Hair follicle dermal papilla cell (primary cell): ENCODE results near the genes PSMD14 and TBR1.

DNA sequence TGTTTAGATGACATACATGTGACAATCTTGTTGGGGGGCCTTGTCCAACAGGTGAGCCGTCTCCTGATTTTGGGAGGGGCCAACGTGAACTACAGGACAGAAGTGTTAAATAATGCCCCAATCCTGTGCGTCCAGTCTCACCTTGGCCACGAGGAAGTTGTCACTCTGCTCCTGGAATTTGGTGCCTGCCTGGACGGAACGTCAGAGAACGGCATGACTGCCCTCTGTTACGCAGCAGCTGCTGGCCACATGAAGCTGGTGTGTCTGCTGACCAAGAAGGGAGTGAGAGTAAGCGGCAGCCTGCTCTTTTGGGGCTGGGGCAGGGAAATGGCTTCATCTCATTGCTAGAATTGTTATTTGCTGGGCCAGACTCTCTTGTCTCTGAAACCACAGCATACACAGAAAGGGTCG, 92.3 kb downstream of the WDSUB1 start:
- CAGE, long polyA plus RNA = no peak

- CAGE, long polyA plus RNA = no peak
Measured at GRCh38 chr2:159225207-159225760, 61.2 kb downstream of the WDSUB1 start.

- CAGE, long polyA plus RNA = no peak
Measured at GRCh38 chr2:159635363-159635884, 19.1 kb upstream of the BAZ2B start.

GRCh38 chr2:159753814-159754304, 41.6 kb downstream of the MARCHF7 start:
- CAGE, long polyA plus RNA = no peak

- CAGE, long polyA plus RNA = no peak
Measured at GRCh38 chr2:159755058-159755633, 42.8 kb downstream of the MARCHF7 start.

GRCh38 chr2:159903454-159904046, 1.0 kb downstream of the LY75 start:
- CAGE, long polyA plus RNA = no peak

DNA sequence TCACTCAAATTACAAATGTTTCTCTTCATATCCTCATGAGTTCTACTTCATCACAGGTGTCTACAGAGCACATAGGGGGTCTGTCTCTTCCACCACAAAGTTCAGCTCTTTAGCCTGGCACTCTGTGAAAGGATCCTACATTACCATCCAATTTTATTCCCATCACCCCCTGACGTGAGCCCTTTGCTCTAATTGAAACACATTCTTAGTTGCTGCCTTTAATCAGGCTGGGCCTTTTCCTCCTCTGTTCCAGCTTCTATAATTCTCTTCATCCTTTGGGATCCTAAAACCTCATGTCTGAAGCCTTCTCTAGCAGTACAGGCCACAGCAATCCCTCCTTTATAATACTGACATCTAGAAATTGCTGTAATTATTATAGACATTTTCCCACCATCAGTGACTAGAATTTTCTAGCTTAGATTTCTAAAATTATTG, 39.4 kb upstream of the LY75 start:
- CAGE, long polyA plus RNA = no peak

DNA sequence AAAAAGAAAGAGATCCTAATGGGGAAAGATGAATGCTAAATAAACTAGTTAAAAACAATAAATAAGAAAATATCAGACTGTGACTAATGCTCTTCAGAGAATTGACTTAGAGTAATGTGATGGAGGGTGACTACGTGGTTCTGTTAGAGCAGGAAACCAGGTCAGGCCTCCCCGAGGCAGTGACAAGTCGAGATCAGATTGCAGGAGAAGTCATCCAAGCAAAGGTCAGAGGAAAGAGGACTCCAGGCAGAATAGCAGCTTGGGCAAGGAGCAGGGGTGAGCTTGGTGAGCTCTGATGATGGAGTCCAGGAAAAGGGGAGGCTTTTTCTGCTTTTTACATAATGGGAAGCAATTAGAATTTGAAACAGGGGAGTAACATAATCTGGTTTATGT, 27.2 kb upstream of the ITGB6 start:
- CAGE, long polyA plus RNA = no peak

DNA sequence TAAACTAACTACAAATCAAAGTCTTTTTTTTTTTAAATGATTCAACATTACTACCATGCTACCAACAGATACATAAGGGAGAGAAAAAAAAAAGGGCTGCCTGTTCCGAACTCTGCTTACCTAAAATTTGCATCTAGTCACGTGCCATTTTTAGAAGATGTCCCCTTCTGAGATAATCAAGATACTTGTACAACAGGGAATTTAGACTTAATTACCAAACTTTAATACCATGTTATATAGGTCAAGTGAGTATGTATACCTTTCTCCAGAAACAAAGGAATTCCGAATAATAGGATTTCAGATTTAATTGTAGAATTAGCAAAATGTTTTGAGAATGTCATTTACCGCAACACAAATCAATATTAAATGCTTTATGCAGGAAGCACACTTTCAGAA, 2.6 kb downstream of the RBMS1 start:
- CAGE, long polyA plus RNA = no peak

- CAGE, long polyA plus RNA = no peak
Measured at GRCh38 chr2:161136451-161137375, 23.5 kb upstream of the TANK start.

- CAGE, long polyA plus RNA = no peak
Measured at GRCh38 chr2:161162500-161163470, 2.6 kb downstream of the TANK start.

- CAGE, long polyA plus RNA = no peak
Measured at GRCh38 chr2:161179319-161179869, 19.2 kb downstream of the TANK start.

GRCh38 chr2:161307949-161309064, at the start of gene PSMD14:
TSS of gene PSMD14 (plus strand) at chr2:161308425.
- CAGE, long polyA plus RNA = no peak

GRCh38 chr2:161326648-161327285, 18.5 kb downstream of the PSMD14 start:
- CAGE, long polyA plus RNA = no peak

GRCh38 chr2:161415882-161417012, at the start of gene TBR1:
TSS of gene TBR1 (plus strand) at chr2:161416297.
- CAGE, long polyA plus RNA = no peak

GRCh38 chr2:161423133-161423523, 7.0 kb downstream of the TBR1 start:
- CAGE, long polyA plus RNA = no peak

GRCh38 chr2:162011743-162012017, 62.3 kb downstream of the DPP4 start:
- CAGE, long polyA plus RNA = no peak

GRCh38 chr2:162261071-162261499, 17.8 kb upstream of the FAP start:
- CAGE, long polyA plus RNA = no peak

DNA sequence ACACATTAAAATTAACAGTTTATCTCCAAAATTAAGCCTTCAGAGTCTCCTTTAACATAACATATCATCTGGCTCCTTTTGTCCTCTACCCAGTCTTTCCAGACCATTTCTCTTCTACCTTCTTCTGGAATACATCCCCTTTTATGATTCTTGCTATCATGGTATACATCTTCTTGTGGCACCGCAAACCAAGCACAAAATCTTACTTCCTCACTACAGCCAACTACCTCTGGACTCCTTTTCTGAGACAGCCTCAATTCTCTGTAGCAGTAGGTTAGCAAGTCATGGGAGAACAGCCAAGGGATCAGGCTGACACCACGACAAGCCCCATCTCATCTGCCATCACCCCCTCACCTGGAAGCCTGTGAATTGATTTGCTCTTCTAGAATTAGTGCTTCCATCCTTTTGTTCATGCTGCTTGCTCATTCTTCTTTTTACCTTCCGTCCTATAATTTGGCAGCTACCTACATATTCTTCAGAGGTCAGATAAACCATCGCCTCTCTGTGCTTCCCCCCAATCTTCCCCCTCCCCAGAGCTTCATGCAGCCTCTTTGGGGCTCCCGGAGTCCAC, 55.5 kb downstream of the FIGN start:
- CAGE, long polyA plus RNA = no peak

DNA sequence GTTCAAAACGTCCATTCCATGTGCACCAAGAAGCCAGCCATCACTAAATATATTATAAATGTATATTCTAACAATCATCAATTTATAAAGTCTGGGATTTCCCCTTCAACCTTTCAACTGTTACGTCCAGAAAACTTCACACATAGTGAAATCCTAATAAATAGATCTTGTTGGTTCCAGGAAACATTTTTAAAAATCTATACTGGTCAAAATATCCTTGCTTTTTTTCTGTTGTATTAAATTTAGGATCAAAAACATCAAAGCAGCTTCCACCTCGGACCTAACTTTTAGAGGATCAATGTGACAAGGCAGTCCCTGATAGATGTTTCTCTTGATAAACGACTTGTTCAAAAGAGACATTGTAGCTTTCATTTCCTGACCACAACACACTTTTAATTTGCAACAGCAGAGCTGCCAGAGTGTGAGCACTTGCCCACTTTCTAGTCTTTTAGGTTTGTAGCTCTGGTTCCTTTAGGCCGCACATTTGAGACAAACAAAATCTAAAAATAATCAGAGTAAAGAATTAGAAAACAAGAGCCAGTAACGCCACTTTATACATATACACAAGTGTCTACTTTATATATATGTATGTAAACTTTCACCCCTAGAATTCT, 3.2 kb downstream of the FIGN start:
- CAGE, long polyA plus RNA = no peak